Tongue (tissue), 2 donors: ENCODE results near the gene L1TD1.

- RAMPAGE, long total RNA: no peak
These were observed 209.1 kb upstream of the NFIA start for GRCh38 chr1:60873302-60873610.

DNA sequence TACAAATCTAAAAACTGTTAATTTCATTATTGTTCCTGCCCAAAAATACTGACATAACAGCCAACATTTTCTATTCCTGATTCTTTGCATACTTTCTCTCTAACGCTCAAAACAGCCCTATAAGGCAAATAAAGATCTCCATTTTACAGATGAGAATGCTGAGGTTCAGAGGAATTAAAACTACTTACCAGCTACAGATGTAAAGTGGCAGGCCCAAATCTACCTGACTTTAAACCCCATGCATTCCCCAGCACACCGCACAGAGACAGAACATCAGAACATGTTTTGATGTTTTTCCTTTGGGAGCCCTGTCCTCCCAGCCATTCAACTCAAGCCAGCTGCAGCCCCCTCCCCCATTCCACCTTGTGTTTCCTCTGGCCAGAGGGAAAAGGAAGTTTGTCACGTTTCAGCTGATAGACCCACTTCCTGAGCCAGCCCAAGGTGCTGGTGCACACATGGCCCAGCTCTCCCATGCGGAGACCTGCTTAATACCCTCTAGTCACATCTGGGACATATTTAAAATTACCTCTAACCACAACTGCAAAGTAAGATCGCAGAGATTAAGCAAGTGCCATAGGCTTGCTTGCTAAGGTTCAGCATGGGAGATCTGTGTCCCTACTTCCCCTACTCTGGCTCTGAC is 133.1 kb upstream of the NFIA start:
- RAMPAGE, long total RNA: no peak

DNA sequence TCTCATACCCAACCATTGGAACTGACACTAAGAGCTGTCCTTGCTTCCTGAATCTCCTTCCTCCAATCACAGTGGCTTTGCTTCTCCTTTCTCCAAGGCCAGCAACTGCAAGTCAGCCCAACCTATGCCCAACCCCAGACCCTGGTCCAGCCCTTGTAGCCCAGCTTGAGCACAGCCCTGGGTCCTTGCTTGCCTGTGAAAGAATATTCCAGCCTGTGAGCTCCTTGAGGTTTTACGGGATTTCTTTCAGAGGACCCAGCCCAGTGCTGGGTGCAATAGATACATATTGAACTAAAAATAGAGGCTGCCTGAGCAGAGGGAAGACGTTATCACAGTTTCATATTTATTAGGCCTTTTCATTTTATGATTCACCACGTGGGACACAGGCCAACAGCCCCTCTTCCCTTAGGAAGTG is 92.6 kb upstream of the NFIA start:
- RAMPAGE, long total RNA: no peak

DNA sequence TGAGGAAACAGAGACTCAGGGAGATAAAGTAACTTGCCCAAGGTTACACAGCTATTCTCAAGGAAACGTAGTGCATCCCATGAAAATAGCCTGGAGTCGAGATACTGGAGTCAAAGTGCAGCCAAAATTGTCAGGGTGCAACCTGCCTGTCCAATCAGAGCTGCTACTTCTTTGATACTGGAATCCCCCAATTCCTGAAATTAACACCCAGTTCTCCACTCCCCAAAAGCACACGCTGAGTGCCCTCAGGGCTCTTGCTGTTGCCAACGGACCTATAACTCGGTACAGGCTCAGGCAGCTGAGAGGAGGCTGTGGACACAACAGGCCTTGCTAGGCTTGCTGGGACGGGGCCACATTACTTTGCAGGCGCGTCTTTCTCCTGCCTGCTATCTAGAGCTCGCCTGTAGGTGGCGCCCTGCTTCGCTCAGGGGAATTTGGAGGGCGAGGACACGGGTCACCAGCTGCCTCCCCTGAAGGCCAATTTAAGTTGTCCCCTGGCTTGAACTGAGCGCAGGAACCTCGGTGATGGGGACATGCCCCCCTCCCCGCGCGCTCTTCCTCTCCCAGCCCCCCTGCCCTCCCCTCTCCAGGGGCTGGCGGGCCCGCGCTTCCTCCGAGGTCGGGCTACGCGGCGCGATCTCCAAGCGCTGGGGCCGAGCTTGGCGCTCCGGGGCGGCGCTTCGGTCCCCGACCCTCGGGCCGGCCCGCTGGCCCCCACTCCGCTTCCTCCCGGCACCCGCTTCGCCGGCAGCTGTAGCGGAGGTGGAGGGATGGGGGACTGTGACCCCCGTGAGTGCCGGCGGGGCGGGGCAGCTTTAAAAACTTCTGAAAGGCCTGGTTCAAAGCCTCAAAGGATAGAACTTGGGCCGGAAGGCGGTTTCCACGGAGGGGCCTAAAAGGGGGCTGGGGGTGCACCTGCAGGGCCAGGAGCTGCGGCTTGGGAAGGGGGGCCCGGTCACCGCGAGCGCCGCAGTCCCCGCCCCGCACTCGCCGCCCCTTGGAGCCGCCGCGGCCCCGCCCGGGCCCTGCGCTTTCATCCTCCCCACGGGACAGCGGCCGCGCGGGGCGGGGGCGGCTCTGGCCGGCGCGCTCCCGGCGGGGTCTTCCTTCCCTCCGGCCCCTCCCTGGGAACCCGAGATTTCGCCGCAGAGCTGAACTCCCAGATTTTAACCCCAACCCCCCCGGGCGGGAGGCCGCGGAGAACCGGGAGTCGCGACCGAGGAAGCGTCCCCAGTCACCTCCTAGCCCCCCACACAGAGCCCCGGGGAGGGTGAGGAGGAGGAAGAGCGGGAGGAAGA is 32.3 kb upstream of the NFIA start:
- RAMPAGE, long total RNA: no peak

DNA sequence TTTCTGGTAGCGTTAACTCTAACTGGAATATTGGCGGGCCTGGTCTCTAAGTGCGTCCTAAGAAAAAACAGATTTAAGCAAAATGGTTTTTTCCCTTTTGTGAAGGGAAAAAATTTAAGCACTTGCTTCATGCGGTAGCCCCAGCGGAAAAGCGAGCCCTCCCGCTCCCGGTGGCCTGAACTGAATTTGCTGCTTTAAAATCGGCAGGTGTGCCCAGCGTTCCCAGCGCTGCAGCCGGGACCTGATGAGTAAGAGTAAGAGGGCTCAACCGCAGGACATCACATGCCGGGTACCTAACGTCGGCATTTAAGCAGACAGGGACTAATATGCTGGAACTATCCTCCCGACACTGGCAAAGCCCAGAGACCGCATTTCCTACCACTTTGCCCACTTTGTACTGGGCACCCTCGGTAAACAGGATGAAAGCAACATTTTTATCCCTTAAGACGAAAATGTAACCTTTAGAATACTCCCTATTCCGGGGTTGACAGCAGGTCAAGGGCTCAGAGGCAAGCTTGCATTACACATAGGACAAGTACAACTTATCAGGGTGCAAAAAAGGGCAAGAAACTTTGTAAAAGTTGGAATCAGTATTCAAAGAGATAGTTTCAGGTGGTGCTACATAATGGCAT is 30.3 kb upstream of the NFIA start:
- RAMPAGE, long total RNA: no peak

GRCh38 chr1:61082878-61083028 is 392 bp downstream of the NFIA start:
- RAMPAGE, long total RNA: no peak

- RAMPAGE, long total RNA: no peak
These were observed 16.7 kb downstream of the NFIA start for GRCh38 chr1:61098903-61099644.

- RAMPAGE, long total RNA: no peak
These were observed 19.0 kb downstream of the NFIA start for GRCh38 chr1:61100861-61102237.

- RAMPAGE, long total RNA: no peak
These were observed 34.1 kb downstream of the NFIA start for GRCh38 chr1:61116400-61116897.

DNA sequence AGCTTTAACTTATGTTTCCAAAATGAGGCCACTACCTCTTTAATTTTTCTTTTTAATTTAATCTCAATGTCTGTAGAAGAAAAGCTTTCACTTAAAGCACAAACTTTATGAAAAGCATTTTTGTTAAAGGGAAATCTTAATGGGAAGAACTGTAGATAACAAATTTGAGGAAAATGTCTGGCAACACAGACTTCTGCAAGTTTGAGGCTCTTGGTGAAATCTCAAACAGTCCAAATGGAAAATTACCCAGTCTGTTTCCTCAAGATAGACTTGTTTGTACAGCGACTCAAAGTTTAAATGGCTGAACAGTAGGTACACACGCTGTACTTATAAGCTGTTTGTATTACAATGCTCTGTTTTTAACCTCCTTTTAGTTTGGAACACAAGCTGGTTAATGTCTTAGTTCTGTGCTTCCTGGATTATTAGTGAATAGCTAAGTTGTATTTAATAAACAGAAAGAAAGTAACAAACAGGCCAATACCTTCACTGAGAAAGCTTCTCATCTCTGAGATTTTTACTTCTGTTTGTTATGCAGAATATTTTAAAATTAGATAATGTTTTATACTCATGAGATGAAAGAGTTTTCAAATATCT is 217.1 kb downstream of the NFIA start:
- RAMPAGE, long total RNA: no peak

GRCh38 chr1:61334964-61335377 is 252.6 kb downstream of the NFIA start:
- RAMPAGE, long total RNA: no peak

- RAMPAGE, long total RNA: no peak
These were observed 1.1 kb downstream of the PATJ start for GRCh38 chr1:61743418-61743806.

- RAMPAGE, long total RNA: no peak
These were observed at the start of gene L1TD1 for GRCh38 chr1:62194189-62194943. TSS of gene L1TD1 (plus strand) at chr1:62194849.

DNA sequence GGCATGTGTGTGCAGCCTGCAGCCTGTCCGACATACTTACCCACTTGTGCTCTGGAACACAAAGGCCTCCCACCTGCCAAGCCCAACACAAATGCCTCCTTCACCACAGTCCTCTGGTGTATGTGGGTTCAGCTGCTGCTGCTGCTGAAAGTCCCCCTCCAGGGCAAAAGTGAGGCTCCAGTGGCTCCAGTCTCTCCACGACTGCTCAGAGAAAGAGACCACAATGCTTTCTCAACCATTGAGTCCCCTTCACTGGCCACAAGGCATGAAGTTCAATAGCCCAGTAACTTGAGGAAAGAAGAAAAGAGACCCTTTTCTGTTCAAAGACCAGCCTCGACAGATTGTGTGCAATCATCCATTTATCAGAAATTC is 19.3 kb downstream of the KANK4 start:
- RAMPAGE, long total RNA: no peak

DNA sequence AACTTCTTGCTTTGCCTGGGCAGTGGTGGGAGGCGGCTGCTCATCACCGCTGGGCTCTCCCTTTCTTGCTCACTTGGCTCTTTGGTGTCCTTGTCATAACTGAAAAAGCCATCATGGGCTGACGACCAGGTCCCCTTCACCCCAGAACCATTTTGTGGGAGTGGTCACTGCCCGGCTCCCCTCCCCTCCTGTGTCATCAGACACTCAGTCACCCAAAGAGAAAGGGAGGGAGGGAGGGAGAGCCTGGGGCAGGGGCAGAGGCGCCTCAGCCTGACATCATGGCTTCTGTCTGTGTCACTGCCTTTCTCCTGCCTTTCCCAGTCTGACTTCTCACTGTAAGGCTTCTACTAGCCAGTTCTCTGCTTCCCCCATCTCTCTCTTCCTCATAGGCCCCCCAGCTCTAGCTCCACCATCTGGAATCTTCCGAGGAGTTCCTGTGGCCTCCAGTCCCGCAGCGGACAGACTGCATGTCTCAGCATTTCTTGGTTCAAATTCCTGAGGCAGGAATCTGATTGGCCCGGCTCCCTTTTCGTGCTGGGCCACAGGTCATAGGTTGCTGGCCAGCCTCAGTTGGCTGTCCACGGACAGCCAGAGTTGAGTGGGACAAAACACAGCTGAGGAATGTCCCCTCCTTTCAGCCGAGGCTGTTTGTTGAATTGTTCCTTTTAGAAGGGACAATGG is 18.5 kb upstream of the KANK4 start:
- RAMPAGE, long total RNA: no peak

DNA sequence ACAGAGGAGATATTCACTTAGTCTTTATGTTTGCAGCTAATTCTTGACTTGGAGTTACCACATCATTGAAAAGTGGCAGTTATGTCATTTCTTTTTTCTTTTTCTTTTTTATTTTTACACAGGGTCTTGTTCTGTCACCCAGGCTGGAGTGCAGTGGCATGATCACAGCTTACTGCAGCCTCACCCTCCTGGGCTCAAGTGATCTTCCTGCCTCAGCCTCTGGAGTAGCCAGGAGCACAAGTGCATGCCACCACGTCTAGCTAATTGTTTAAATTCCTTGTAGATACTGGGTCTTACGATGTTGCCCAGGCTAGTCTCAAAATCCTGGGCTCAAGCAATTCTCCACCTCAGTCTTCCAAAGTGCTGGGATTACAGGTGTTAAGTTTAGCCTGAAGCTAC is 52.1 kb upstream of the KANK4 start:
- RAMPAGE, long total RNA: no peak

GRCh38 chr1:62585495-62586137 is 11.7 kb upstream of the ANGPTL3 start:
- RAMPAGE, long total RNA: no peak

- RAMPAGE, long total RNA: no peak
These were observed 15.4 kb downstream of the ANGPTL3 start for GRCh38 chr1:62612744-62613048.

GRCh38 chr1:62815011-62815353 is 31.1 kb downstream of the ATG4C start:
- RAMPAGE, long total RNA: no peak

- RAMPAGE, long total RNA: no peak
These were observed 31.1 kb downstream of the ROR1 start for GRCh38 chr1:63804921-63805403.